SK-N-SH (cell line): ENCODE measurements around the genes SERPINB4, SERPINB7 and HMSD.

GRCh38 chr18:62425413-62426217 lies 97.2 kb upstream of the ZCCHC2 start:
- RRBS: no CpG with 5 or more reads among the region's 14 CpGs
CAGE:
- cytosol, long polyA plus RNA: no peak
- long polyA plus RNA: no peak
- nucleus, long polyA plus RNA: no peak

- RRBS: no CpG with 5 or more reads among the region's 8 CpGs
CAGE:
- cytosol, long polyA plus RNA: no peak
- long polyA plus RNA: no peak
- nucleus, long polyA plus RNA: no peak
Measured at GRCh38 chr18:62505701-62506595, 16.9 kb upstream of the ZCCHC2 start.

GRCh38 chr18:62632739-62633190 lies 82.6 kb upstream of the PHLPP1 start:
- RRBS: no CpG with 5 or more reads among the region's 3 CpGs
CAGE:
- cytosol, long polyA plus RNA: no peak
- long polyA plus RNA: no peak
- nucleus, long polyA plus RNA: no peak

- RRBS: no CpG with 5 or more reads among the region's 14 CpGs
CAGE:
- cytosol, long polyA plus RNA: no peak
- long polyA plus RNA: no peak
- nucleus, long polyA plus RNA: no peak
Measured at GRCh38 chr18:62652007-62652436, 63.3 kb upstream of the PHLPP1 start.

- RRBS: no CpG with 5 or more reads among the region's 6 CpGs
CAGE:
- cytosol, long polyA plus RNA: no peak
- long polyA plus RNA: no peak
- nucleus, long polyA plus RNA: no peak
Measured at GRCh38 chr18:62690252-62690728, 25.1 kb upstream of the PHLPP1 start.

DNA sequence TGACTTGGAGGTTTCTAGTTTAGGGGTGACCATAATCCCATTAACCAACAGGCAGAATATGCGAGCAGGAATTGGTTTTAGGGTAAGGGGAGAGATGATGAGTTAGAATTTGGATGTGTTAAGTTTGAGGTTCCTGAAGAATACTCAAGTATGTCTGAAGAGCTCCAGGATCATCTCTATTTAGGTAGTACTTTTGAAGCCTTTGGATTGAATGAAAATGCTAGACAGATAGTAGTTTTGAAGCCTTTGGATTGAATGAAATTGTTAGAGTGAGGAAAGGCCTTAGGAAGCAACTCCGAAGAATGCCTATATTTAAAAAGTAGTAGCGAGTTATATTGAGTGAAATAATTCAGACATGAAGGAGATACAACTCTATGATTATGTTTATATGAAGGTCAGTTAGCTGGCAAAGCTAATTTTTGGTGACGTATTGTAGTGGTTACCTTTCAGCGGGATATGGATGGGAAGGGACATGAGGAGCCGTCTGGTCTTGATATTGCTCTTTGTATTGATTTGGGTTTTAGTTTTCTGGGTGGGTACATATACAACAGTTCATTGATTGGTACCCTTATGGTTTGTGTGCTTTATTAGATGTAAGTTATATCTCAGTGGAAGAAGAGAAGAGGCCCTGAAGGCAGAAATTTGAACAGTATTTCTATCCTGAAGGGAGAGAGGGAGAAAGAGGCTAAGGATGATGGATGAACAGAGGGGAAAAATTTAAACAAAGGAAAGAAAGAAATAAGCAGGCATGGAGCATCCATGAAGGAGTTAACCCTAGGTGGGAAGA lies 23.8 kb downstream of the PHLPP1 start:
- RRBS: no CpG with 5 or more reads among the region's 6 CpGs
CAGE:
- cytosol, long polyA plus RNA: no peak
- long polyA plus RNA: no peak
- nucleus, long polyA plus RNA: no peak

DNA sequence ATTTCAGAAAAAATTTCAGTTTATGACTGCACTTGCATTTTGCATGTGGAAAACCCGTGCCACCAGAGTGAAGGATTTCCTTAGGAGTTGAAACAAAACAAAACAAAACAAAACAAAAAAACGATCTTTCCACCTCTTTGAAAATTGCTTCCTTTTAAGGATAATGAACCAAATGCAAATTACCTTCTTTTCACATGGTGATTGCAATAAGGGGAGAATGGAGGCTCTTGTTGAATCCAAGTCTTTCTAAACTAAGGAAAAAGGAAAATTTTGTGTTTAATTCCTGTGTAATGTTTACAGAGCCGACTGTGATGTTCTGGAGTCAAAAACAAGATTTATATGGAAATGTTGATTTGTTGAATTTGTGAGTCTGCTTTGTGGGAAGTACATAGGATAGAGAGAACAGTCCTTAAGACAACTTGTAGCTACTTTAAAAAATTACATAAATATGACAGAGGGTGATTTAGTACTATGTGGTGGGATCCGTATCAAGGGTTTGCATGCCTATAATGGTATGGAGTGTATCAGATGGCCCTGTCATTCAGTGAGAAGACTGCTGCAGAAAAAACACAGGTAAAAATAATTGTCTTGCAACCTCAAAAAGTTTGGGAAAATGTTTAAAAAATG lies 43.4 kb downstream of the PHLPP1 start:
- RRBS: no CpG with 5 or more reads among the region's 4 CpGs
CAGE:
- cytosol, long polyA plus RNA: no peak
- long polyA plus RNA: no peak
- nucleus, long polyA plus RNA: no peak

DNA sequence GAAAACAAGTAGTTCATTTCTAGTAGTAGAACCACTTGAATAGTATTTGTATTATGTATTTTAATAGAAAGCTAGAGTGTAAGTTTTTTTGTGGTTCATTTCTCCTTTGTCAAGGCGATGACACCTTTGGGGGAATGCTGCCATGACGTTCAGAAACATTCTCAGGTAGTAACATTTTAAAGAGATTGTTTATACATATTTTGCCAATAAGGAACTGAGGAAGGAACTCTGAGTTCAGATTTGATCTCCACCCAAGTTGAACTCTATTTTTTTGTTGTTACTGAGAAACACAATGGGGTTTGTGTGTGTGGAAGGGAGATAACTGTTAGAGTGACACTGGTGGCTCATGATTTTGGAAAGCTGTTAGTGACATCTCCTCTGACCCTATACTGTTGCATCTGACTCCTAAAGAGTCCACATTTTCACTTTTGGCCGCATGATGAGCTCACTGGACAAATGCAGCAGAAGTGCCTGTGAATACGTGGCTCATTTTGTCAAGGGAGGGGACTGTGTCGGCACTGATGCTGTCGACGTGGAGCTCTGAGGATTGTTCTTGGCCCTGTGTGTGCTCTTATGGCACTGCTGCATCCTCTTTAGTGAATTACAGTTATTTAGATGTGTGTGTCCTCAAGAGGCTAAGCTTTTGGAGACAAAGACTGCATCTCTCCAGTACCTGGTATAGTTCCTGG lies 135.2 kb downstream of the PHLPP1 start:
- RRBS: no CpG with 5 or more reads among the region's 7 CpGs
CAGE:
- cytosol, long polyA plus RNA: no peak
- long polyA plus RNA: no peak
- nucleus, long polyA plus RNA: no peak

GRCh38 chr18:62877331-62877968 lies 162.1 kb downstream of the PHLPP1 start:
- RRBS: no CpG with 5 or more reads among the region's 7 CpGs
CAGE:
- cytosol, long polyA plus RNA: no peak
- long polyA plus RNA: no peak
- nucleus, long polyA plus RNA: no peak

- RRBS: no CpG with 5 or more reads among the region's 7 CpGs
CAGE:
- cytosol, long polyA plus RNA: no peak
- long polyA plus RNA: no peak
- nucleus, long polyA plus RNA: no peak
Measured at GRCh38 chr18:63213290-63213922, 106.2 kb downstream of the BCL2 start.

DNA sequence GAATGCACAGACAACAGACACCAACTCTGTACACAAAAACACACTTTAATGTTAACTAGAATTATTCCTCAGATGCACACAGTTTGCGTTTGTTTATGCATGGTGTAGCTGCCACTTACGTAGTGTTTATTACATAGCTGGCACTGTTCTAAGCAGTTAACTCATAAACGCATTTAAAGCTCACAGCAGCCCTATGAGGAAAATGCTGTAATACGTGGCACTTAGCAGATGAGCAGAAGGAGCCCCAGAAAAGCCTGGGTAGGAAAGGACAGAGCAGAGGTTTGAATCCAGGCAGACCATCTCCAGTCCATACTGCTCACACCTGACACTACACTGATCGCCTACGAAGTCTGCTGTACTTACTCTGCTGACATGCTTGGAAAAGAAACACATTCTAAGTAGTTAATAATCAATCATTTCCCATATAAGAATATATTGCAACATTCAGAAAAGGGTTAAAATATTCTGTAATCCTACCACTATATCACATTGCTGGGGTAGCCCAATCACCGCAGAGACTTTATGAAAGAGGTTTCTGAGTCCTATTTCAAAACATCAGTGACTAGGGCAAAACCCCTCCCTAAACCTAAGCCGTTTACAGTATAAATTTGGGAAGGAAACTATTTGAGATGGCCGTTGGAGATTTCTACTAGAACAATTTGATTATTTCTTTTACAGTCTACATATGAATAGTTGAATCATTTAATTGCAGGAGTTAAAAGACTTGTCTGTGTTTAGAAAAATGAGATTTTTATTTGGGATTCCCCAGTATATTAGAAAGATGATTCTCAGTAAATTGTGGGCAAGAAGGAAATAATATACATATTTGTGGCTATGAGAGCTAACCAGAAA lies 66.4 kb downstream of the BCL2 start:
- RRBS: no CpG with 5 or more reads among the region's 9 CpGs
CAGE:
- cytosol, long polyA plus RNA: no peak
- long polyA plus RNA: no peak
- nucleus, long polyA plus RNA: no peak

GRCh38 chr18:63267940-63268399 lies 51.6 kb downstream of the BCL2 start:
- RRBS: no CpG with 5 or more reads among the region's 7 CpGs
CAGE:
- cytosol, long polyA plus RNA: no peak
- long polyA plus RNA: no peak
- nucleus, long polyA plus RNA: no peak

- RRBS: no CpG with 5 or more reads among the region's 6 CpGs
CAGE:
- cytosol, long polyA plus RNA: no peak
- long polyA plus RNA: no peak
- nucleus, long polyA plus RNA: no peak
Measured at GRCh38 chr18:63285305-63285870, 34.2 kb downstream of the BCL2 start.

DNA sequence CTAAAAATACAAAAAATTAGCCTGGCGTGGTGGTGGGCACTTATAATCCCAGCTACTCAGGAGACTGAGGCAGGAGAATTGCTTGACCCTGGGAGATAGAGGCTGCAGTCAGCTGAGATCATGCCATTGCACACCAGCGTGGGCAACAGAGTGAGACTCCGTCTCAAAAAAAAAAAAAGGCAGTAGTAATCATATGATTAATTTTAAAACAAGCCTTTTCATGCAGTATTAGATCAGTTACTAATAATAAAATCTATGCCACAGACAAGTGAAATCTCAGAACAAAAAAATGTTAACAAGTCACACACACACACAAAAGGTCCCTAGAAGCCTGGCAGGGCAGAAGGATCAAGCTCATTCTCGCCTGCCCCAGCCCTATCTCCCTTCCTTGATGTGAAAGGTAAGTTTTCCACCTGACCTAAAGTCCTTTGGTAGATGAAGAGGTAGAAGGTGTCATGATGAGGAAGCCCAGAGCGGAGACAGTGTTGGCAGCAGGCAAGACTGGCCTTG lies 10.7 kb downstream of the KDSR start:
- RRBS: no CpG with 5 or more reads among the region's 5 CpGs
CAGE:
- cytosol, long polyA plus RNA: no peak
- long polyA plus RNA: no peak
- nucleus, long polyA plus RNA: no peak

- RRBS: under 1% methylated on average over 20 of the region's 69 CpGs
CAGE:
- cytosol, long polyA plus RNA: no peak
- long polyA plus RNA: no peak
- nucleus, long polyA plus RNA: no peak
Measured at GRCh38 chr18:63365946-63366963, 751 bp downstream of the KDSR start.

DNA sequence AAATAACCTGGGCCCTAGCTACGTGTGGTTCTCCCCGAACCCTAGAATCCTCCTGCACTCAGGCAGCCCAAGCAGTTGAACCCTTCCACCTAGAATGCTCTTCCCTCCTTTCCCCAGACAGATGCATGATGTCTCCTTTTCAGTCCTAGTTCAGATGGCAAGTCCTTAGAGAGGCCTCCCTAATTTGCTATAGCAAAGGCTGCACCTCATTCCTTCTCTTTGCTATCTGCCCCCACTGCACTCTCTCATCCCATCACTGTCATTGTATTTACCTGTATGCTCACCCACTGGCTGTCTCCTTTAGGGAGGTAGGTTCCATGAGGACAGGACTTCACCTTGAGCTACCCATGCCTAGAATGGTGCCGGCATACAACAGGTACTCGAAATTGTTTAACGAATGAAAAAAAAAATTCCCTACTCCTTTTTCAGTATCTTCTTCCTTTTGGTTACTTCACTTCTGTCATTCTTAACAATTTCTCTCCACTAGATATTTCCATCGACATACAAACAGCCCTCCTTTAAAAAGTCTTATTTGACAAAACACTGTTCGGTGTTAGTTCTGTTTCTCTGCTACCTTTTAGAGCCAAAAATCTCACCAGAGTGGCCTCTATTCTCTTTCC lies 5.5 kb downstream of the VPS4B start:
- RRBS: no CpG with 5 or more reads among the region's 7 CpGs
CAGE:
- cytosol, long polyA plus RNA: no peak
- long polyA plus RNA: no peak
- nucleus, long polyA plus RNA: no peak

GRCh38 chr18:63644157-63644478 lies at the start of gene SERPINB4:
TSS of gene SERPINB4 (minus strand) at chr18:63644256.
- RRBS: no CpG with 5 or more reads among the region's 2 CpGs
CAGE:
- cytosol, long polyA plus RNA: no peak
- long polyA plus RNA: no peak
- nucleus, long polyA plus RNA: no peak

GRCh38 chr18:63775236-63775818 lies at the start of gene SERPINB7:
TSS of gene SERPINB7 (plus strand) at chr18:63775418.
- RRBS: no CpG with 5 or more reads among the region's 3 CpGs
CAGE:
- cytosol, long polyA plus RNA: start-site peak on the plus strand at chr18:63775414-63775540, 143 and 320 reads in 2 replicates
- long polyA plus RNA: start-site peak on the plus strand at chr18:63775400-63775562, 202 and 435 reads in 2 replicates
- nucleus, long polyA plus RNA: start-site peak on the plus strand at chr18:63775401-63775572, 71 and 331 reads in 2 replicates

DNA sequence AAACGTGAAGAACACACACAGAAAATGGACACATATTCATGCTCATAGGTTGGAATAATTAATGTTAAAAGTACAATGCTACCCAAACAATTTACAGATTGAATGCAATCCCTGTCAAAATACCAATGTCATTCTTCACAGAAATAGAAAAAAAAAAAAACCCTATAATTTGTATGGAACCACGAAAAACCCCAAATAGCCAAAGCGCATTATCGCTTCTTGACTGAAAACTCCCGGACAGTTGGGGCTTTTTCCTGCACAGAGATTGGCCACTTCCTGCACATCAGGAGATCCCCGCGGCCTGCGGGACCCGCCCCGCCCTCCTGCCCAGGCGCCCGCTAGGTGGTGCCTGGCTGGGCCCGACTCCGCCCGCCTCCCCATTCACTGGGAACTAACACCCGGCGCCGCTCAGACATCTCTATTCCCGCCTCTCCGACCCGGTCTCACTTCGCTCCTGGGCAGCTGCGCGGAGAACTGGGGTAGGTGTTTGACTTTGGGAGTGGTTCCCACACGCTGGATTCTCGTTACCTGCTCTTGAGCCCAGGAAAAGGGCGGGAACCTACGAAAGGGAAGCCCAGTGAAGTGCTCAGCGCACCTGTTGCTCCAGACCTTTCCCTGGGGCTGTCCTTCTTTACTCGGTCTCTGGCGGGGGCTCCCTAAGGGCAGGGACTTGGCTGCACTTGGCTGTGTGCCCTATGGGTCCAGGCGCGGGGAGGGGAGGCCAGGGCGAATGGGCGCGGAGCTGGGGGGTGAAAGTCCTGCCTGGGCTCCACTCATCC lies at the start of gene HMSD:
TSS of gene HMSD (plus strand) at position 380 of the 779 bp plus-strand sequence.
- RRBS: no CpG with 5 or more reads among the region's 36 CpGs
CAGE:
- cytosol, long polyA plus RNA: no peak
- long polyA plus RNA: no peak
- nucleus, long polyA plus RNA: no peak

GRCh38 chr18:67517450-67517815 lies 913 bp upstream of the DSEL start:
- RRBS: no CpG with 5 or more reads among the region's 4 CpGs
CAGE:
- cytosol, long polyA plus RNA: no peak
- long polyA plus RNA: no peak
- nucleus, long polyA plus RNA: no peak